Left common carotid artery plus branches (tissue), 1 donor: ENCODE measurements around a stretch of chr6.

DNA sequence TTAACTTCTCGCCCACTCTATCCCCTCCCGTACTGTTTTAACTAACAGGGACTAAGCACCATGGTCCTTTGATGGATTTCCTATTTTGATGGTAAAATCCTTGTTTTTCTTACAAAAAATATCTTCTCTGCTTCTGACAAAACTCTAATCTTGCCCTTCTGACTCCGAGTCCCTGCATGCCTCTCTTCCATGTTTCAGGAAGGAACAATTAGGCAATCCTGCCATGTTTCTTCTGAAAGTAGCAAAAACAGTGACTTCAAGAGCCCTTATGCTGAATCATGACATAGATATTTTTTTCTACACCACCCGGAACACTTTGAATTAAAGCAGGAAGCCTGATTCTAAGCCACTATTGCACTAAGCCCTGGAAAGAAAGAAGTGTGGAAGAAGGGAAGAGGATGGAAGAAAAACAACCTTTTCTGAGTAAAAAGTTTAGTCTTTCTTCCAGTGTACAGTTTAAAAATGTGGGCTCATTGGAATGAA is 159.1 kb upstream of the CITED2 start:
- PRO-cap, result no peak

- PRO-cap, result no peak
Measured at GRCh38 chr6:139732384-139732916, 358.0 kb upstream of the CITED2 start.

DNA sequence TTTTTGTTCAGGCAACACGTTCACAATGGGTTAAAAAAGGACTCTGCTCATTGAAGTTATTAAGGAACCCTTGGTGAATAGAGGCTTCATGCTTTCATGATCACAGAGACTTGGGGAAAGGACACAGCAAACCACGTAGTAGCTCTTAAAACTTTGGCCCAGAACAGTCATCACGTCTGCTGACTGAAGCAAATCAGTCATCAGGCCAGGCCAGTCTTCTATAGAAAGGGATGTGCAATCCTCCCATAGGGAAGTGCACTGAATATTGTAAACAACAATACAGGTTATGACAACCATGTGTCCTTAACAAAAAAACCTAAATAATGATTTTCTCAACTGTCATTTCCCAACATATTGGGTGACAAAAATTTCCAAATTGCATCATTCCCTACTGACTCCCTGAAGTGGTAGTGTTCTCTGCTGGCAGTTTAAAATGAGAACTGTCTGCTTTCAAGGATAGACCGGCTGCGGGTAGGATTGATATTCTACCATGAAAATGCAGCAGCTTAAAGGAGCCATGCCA is 388.1 kb upstream of the CITED2 start:
- PRO-cap, result no peak

DNA sequence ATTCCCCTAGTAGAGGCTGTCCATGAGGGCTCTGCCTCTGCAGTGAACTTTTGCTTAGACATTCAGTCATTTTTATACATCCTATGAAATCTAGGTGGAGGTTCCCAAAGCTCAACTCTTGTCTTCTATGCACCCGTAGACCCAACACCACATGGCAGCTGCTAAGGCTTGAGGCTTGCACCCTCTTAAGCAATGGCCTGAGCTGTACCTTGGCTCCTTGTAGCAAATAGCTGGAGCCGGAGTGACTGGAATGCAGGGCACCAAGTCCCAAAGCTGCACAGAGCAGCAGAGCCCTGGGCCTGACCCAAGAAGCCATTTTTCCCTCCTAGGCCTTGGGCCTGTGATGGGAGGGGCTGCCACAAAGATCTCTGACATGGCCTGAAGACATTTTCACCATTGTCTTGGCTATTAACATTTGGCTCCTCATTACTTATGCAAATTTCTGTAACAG is 938.6 kb upstream of the CITED2 start:
- PRO-cap, result no peak

DNA sequence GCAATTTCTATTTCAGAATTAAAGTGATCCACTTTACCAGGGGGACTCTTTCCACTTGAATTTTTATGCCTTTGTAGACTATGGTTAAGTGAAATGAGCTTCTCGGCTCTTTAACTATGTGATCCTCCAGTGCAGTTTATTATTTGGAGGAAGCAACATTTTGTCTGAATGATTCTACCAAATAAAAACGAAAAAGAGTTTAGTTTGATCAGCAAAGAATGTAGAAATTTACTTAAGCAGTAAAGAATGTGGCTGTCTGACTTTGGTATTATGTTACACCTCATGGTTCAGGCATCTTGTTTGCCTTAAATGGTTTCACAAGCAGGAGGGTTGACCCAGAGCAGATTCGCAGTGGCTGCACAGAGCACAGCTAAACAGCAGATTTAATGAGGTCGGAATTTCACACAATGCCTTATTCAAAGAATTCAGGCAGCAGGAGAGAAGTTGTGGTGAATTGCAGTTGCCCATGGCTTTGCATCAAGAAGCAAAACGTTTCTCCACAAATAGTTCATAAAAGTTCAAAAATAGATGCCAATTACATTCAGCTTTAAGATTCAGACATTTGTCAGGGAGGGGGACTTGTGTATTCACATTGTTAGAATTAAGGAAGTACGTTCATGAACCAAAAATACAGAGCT is 1163.3 kb upstream of the CITED2 start:
- PRO-cap, result no peak

DNA sequence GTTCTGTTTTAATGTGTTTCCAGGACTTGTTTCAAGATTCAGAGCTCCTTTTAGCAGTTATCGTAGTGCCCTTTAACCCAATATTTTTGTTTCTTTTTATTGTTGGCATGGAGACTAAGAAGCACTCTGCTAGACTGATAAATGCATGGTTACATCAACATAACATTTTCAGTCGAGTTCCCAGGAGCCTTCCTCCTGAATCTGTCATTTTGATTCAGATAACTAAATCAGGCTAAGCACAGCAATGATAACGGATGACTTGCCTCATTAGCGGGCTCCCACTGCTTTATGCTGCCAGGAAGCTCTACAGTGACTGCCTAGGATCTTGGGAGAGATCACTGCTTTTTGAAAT is 772.8 kb upstream of the GJE1 start:
- PRO-cap, result no peak

GRCh38 chr6:141562839-141563230 is 569.9 kb upstream of the GJE1 start:
- PRO-cap, result no peak

DNA sequence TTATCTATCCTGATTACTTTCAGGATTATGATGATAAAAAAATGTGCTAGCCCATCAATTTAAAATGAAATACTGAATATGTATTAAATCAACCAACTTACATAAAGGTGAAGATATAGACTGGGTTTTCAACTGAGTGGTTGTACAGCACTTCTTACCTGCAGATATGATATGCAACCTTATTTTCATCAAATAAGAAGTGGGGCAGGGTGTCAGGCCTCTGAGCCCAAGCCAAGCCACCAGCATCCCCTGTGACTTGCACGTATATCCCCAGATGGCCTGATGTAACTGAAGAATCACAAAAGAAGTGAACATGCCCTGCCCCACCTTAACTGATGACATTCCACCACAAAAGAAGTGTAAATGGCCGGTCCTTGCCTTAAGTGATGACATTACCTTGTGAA is 117.3 kb upstream of the GJE1 start:
- PRO-cap, result no peak

DNA sequence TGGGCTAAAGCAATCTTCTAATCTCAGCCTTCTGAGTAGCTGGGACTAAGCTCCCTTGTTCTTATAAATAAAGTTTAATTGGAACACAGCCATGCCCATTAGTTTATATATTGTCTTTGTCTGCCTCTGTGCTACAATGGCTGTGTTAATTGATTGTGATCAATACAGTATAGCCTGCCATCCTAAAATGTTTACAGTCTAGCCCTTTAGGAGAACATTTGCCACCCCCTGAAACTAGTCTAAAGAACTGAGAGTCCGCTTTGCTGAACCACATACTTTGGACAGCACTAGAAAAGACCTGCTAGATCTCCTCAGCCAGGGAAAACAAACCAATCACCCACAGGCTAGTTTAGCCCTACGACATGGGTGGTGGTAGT is 72.1 kb downstream of the ADGRG6 start:
- PRO-cap, result no peak

DNA sequence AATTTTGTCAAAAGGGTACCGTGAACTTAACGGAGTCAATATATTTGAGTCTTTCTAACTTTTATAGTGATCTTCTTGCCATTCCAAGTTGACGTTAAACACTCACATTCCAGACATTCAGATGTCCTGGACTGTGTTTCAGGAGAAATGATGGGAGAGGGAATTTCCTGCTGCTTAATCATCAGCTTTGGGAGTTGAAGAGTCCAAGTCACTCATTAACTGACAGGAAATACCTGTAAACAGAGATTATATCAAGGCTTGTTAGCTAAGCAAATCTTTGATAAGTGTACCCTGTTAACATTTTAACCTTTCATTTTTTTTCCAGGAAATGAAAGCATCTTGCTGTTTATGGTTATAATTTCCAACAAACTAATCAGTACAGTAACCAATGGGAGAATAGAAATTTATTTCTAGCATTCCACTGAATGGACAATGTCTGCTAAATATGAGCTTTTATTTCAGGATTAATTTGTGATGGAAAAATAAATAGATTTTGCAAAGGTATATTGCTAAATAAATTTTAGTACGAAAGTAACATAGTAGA is 73.5 kb downstream of the ADGRG6 start:
- PRO-cap, result no peak

DNA sequence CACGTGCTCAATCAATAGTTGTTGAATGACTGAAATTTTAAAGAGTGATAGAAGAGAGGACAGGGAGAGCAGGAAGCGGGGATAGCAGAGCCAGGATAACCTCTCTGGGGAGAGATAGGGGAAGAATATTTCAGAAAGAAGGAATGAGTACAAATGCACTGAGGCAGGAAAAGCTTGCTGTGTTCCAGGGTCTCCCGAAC is 263.8 kb downstream of the HIVEP2 start:
- PRO-cap, result no peak

DNA sequence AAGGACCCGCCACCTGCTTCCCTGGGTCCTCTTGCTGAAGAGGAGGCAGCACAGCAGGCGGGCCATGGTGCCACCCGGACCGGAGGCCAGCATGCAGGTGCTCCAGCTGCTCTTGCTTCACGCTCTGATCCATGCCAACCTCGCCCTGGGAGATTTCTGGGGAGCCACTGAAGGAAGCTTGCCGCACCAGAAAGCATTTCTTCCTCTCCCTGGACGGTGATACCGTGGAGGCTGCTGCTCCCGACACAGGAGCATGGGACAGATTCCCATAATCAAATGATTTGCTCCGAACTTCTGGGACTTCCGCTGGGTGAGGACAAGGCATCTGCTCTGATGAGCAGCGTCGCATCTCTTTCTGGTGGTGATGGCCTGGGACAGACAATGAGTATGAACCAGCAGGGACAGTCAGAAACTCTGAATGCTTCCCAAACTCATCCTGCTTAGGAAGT is 173.6 kb downstream of the HIVEP2 start:
- PRO-cap, result no peak

GRCh38 chr6:142827166-142827539 is 117.8 kb downstream of the HIVEP2 start:
- PRO-cap, result no peak

- PRO-cap, result no peak
Measured at GRCh38 chr6:143097924-143098564, 37.4 kb downstream of the AIG1 start.

GRCh38 chr6:143164278-143165648 is 104.1 kb downstream of the AIG1 start:
- PRO-cap, result no peak

GRCh38 chr6:143396439-143397030 is 54.0 kb downstream of the ADAT2 start:
- PRO-cap, result no peak

DNA sequence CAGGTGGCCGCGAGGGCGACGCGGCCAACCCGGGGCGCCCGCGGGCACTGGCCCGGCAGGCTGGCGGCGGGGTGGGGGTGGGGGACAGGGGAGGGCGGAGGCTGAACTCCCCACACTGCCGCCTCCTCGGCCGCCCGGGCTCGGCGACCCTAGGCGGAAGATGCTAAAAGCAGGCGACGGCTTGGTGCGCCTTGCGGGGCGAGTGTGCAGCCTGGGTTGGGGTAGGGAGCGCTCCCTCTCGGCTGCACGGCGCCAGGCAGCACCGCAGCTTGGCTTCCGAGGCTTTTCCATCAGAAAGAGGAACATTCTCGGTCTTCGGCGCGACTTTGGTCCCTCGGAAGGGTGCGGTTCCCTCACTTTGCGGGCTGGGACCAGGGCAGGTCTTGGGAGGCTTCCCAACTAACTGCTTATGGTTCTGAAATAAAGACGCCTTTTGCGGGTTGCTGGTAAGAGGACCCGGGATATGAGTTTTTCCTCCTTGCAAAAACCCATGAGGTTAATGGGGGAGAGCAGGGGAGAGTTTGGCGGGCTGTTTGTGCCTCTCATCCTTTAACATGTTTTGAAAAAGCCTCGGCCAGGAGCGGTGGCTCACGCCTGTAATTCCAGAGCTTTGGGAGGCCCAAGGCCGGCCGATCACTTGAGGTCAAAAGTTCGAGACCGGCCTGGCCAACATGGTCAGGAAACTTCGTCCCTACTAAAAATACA is 25.9 kb upstream of the FUCA2 start:
- PRO-cap, result unidirectional peak, minus-strand start at position 49 of the sequence

DNA sequence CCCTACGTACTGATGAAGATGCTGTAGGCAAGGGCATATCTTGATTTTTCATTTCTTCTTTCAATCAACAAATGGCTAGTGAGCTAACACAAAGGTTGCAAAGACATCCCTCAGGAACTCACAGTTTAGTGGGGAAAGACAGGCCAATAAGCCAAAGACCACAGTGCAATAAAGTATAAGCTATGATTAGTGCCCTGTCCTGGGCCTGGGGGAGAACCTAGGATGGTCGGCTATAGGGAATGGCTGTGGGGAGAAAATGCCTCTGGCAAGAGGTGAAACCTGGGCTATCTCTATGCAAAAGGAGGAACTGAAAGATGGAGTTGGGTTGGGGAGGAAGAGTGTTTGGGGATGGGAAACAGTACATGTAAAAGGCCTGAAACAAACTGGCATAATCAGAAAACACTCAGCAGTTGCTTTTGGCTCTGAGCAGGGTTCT is 31.8 kb upstream of the FUCA2 start:
- PRO-cap, result no peak

- PRO-cap, result no peak
Measured at GRCh38 chr6:143901716-143902166, 37.5 kb downstream of the ZC2HC1B start.

GRCh38 chr6:144065131-144065415 is 30.3 kb downstream of the SF3B5 start:
- PRO-cap, result no peak